Myometrial cell (primary cell): Measurements from ENCODE around the genes ADGRG1, CSNK2A2, SETD6 and CNOT1.

DNA sequence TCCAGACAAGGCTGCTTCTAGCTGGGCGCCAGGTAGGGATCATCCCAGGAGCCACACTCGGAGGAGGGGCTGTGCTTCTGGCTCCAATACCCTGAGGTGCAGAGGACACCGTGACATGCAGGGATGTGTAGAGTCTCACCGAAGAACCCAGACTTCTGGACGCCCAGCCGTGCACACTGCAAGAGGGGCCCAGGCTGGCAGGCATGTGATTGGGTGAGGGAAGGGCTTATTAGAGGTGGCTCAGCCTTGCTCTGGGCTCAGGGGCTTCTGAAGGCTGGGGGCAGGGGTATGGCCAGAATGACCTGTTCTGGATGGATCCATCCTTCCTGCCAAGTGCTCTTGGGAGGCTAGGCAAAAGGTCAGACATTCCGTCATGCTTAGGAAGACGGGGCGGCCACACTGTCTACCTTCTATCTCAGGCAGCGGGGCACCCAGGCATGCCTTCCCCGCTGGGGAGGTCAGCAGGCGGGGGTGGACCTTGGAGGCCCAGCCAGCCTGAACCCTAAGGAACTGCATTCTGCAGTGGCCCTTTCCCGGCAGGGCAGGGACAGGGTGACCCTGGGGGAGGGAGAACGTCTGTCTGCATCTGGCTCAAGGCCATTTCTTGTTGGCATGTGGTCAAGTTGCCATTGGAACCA, 5.9 kb upstream of the ADGRG1 start:
- RAMPAGE, long total RNA, result no peak

GRCh38 chr16:57627941-57629064, at the start of gene ADGRG1:
TSS of gene ADGRG1 (plus strand) at chr16:57628630.
- RAMPAGE, long total RNA, result no peak

GRCh38 chr16:57688509-57689363, 5.9 kb upstream of the DRC7 start:
- RAMPAGE, long total RNA, result no peak

GRCh38 chr16:57689462-57690360, 4.9 kb upstream of the DRC7 start:
- RAMPAGE, long total RNA, result no peak

- RAMPAGE, long total RNA, result no peak
These were observed 4.7 kb downstream of the KATNB1 start for GRCh38 chr16:57740309-57740718.

DNA sequence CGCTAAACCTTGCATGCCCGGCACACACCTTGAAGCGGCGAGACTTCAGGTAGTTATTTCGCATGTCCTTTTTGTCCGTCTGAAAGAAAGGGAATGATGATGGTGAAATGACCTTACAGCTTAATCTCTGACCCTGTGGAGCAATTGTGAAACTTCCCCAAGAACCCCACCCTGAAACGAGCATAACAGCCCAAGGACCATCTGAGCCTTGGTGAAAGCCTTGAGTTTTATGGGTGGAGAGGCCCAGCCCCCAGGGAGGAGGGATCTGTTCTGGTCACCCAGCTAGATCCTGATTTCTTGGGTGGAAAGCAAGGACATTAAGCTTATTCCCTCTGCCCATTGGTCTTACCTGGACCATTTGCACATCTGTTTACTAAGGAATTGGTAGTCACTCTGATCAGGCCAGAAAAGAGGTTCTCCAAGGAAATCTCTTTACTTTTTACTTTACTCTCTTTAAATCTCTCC, 54.8 kb downstream of the CNGB1 start:
- RAMPAGE, long total RNA, result no peak

GRCh38 chr16:58020364-58021165, 5.0 kb upstream of the MMP15 start:
- RAMPAGE, long total RNA, result no peak

DNA sequence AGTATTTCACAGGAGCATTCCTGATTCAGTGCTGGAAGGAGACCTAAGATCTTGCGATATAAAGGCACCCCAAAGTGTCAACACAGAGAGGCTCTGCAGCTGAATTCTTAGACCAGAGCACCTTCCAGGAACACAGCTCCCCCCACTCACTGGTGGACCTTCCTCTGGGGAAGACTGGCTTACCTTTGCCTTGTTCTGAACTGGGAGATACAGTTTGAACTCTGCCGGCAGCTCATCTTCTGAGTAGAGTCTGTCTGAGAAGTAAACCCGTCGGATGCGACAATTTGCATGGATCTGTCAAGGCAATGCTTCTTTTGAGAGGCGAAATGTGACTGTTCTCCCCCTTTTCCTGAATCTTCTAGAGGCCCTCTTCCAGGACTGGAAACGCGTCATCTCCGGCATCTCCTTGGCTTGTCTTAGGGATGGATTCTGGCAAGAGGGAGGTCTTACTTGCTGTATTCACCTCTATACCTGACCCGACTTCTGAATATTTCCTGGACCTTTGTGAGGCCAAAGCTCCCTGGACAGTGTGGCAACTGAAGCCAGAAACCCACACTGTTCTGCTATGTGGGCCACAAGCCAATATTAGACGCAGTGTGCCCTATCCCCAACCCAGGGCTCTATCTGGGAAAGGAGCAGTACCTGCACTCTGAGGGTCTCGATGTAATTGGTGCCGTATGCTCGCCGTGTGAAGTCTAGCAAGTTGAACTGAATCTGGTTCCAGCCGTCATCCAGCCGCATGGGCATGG, 14.4 kb downstream of the CFAP20 start:
- RAMPAGE, long total RNA, result no peak

GRCh38 chr16:58126742-58128047, 2.0 kb downstream of the CFAP20 start:
- RAMPAGE, long total RNA, result no peak

GRCh38 chr16:58197948-58198458, at the start of gene CSNK2A2:
TSS of gene CSNK2A2 (minus strand) at chr16:58198106.
- RAMPAGE, long total RNA, result no peak

- RAMPAGE, long total RNA, result no peak
These were observed 35.2 kb upstream of the NDRG4 start for GRCh38 chr16:58464515-58465461.

GRCh38 chr16:58514918-58515657, at the start of gene SETD6:
TSS of gene SETD6 (plus strand) at chr16:58515517.
- RAMPAGE, long total RNA, result no peak

DNA sequence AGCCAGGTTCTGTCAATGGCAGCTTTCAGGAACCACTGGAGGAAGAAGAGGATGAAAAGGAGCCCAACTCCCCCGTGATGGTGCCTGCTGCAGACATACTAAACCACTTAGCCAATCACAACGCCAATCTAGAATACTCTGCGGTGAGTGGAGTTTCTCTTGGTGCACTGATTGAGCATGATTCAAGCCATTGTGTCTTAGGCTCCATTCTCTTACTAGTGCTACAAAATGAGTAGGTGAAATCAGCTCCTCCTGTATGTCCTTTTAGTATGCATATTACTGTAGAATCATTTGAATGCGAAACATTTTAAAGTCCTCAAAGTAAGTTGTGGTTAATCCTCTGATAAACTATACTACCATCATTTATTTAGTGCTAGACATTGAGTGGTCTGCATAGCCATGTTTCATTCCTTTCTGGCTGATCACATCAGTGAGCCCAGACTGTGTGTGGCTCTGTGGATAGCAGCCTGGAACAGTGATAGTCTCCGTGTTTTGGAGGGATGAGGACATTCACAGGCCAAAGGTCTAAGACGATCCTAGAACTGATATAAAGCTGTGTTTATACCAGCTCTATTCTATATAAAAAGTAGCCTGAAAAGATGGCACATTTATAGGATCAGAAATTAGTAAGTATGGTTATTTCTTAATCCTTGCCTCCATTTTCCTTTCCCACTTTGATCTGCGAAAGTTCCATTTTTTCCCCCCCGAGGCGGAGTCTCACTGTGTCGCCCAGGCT, 1.6 kb downstream of the SETD6 start:
- RAMPAGE, long total RNA, result no peak

GRCh38 chr16:58620717-58621613, 8.7 kb downstream of the CNOT1 start:
- RAMPAGE, long total RNA, result no peak

- RAMPAGE, long total RNA, result start-site peak on the minus strand at chr16:58629796-58629827, 274 and 534 reads in 2 replicates
These were observed at the start of gene CNOT1 for GRCh38 chr16:58629710-58630921. TSS of gene CNOT1 (minus strand) at chr16:58629826.

DNA sequence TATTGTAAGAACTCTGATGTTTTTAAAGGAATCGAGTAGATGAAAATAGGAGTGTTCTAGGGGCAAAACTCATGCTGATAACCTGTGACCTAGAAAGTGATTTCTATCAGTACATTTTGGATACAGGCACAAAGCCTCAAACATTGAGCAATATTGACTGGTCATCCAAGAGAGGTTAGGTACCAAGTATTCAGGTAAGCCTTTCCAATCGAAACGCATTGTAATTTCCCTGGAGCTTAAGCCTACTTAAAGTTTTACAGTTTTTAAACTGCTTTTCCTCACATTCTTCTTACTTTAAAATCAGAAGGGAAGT, 3.4 kb downstream of the GOT2 start:
- RAMPAGE, long total RNA, result no peak

DNA sequence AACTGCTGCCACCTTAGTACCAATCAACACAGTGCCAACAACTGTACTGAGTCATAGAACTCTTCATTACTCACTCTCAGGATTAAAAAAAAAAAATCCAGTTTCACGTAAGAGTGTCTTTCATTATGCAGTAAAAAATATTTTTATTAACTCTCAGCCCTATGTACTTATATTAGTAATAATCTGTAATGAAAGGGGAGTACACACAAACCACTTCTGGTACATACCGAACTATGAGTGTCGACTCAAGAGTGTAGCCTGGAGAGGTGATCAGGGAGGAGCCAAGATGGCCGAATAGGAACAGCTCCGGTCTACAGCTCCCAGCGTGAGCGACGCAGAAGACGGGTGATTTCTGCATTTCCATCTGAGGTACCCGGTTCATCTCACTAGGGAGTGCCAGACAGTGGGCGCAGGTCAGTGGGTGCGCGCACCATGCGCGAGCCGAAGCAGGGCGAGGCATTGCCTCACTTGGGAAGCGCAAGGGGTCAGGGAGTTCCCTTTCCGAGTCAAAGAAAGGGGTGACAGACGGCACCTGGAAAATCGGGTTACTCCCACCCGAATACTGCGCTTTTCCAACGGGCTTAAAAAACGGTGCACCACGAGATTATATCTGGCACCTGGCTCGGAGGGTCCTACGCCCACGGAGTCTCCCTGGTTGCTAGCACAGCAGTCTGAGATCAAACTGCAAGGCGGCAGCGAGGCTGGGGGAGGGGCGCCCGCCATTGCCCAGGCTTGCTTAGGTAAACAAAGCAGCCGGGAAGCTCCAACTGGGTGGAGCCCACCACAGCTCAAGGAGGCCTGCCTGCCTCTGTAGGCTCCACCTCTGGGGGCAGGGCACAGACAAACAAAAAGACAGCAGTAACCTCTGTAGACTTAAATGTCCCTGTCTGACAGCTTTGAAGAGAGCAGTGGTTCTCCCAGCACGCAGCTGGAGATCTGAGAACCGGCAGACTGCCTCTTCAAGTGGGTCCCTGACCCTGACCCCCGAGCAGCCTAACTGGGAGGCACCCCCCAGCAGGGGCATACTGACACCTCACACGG, 117.9 kb downstream of the CDH8 start:
- RAMPAGE, long total RNA, result no peak

GRCh38 chr16:62035111-62035486, 1.1 kb downstream of the CDH8 start:
- RAMPAGE, long total RNA, result no peak

- RAMPAGE, long total RNA, result no peak
These were observed 117.2 kb downstream of the CDH11 start for GRCh38 chr16:65004585-65005150.

DNA sequence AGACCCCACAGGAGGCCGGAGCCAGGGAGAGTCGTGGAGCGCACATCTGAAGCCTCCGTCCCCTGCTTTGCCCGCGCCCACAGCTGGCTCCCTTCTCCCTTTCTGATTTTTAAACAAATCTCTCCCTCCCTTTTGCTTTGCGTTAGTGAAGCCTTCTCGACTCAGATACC, 382 bp downstream of the CDH11 start:
- RAMPAGE, long total RNA, result no peak